ENCODE data around the genes ENO4, KCNK18 and CACUL1.

DNA sequence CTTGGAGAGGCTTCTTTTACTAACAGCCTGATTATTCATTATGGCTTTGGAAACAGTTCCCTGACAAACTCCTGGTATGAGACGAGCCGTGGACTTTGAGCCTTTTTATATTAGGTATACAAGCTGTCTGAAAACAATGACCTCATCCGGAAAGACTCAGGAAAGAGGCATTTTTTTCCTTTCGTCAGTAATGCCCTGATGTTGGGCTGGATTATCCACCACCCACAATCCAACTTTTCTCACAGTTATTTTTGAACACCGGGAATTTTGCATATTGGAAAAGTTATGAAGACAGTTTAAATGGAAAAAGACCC lies 26.8 kb upstream of the ABLIM1 start:
- RRBS: no CpG with 5 or more reads among the region's 5 CpGs

DNA sequence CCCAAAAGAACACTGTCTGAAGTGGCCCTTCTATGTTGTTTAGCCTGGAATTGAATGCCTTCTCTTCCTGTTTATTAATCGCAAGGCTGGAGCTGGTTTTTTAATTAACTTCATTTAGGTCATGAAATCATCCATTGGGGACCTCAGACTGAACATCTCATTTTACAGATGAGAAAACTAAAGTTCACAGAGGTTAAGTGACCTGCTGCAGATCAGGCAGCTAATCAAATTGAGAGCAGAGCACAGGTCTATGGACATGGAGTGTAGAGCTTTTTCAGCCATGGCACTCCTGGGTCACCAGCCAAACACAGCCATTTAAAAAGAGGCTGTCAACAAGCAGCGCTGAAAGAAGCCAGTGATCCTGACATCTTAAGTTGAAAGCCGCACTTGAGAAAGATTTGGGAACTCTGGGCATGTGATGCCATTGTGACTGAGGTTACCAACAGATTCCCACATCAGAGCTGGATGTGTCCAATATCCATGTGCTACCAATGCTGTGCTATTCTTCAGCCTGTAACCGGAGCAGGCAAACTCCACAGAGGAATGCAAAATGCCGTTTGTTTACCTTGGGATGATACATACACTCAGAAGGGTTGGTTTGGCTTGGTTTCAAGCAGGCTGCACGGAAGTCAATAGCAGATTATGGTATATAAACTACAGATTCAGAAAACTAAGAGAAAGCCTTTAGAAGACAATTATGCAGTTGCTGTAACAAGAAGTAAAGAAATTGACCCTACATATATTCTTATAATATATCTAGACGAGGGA lies 56.2 kb upstream of the ABLIM1 start:
- RRBS: no CpG with 5 or more reads among the region's 7 CpGs

DNA sequence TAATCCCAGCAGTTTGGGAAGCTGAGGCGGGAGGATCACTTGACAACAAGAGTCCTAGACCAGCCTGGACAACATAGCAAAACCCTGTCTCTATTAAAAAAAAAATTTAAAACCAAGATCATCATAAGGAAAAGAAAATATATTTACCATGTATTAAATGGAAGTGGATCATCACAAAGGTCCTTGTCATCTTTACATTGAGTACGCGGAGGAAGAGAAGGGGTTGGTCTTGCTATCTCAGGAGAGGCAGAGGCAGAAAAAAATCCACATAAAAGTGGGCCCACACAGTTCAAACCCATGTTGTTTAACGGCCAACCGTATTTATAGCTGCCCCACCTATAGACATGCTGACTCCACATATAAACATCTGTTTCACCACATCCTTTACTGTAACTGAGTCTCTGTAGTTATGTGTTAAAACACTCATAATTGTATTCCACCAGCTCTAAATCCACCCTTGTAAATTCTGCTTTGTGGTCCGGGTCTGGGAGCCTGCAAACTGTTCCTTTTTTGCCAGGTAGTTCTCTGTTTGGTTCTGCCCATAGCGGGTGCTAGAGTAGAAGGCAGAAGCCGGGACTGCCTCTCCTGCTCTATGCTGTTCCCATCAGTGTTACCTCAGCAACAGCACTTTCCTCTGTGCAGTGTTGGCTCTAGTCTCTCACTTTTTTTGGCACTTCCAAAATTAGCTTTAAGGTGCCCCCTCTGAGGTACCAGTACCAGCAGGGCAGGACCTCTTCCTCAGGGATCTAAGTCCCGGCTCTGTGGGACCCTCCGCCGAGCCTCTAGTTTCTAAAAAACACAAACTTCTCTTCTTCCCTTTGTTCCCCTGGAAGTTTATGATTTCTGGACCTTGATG lies 20.2 kb upstream of the FHIP2A start:
- RRBS: 44% methylated on average over 3 of the region's 11 CpGs

- RRBS: no CpG with 5 or more reads among the region's 10 CpGs
These were observed 40.7 kb downstream of the FHIP2A start for GRCh38 chr10:114861988-114862929.

- RRBS: no CpG with 5 or more reads among the region's 33 CpGs
These were observed 275.1 kb downstream of the ATRNL1 start for GRCh38 chr10:115368120-115368788.

DNA sequence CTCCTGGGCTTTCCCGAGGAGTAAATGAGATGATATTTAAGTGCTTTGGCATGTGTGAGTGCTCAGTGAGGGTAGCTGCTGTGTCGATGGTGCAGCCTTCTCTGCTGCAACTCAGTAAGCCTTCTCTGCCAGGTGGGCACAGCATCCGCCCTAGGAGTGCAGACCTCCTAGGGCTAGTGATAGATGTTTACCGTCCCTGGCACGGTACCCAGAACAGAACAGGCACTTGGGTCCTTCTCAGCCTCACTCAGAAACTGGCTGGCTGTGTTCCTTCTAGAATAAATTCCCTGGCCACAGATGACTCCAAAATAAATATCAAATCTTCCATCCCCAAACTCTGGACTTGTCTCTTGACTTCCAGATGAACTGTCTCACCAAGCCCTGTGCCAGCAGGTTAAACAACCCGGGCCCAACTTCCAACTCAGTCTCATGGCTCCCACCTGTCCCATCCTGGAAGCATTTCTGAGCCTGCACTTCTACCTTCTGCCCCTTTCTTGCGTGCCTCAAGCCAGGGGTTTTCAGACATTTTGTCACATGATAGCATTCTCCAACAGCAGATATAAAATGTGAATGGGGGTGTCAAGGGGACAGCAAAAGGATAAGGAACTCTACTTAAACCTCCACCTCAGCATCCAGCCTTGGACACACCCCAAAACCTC lies 227.1 kb downstream of the GFRA1 start:
- RRBS: no CpG with 5 or more reads among the region's 7 CpGs

- RRBS: 6% methylated on average over 8 of the region's 14 CpGs
These were observed 18.1 kb downstream of the PNLIPRP1 start for GRCh38 chr10:116608954-116609254.

DNA sequence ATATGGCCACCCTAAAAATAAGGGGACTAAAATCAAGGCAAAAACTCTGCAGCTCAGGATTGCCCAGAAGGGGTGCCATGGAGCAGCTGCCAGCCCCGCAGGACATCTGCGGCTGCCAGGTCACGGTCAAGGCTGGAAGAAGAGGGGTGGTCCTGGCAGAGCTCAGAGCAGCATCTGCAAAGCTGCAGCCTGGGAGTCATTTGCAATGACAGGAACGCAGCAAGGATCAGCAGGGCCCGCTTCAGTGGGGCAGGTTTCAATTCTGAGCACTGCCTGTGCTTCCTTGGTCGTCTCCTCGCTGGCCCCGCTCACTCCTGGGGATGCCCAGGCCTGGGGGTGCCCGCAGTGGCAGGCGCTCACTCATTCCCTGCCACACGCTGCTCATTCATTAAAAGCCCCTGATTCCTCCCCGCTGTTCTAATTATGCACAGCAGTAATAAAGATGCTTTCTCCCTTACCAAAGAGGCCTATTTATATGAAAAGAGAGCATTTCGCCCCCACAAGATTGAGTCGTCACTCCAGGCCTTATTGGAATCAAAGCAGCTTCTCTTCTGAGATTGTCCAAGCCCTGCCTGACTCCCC lies 4.6 kb downstream of the HSPA12A start:
- RRBS: no CpG with 5 or more reads among the region's 14 CpGs

- RRBS: no CpG with 5 or more reads among the region's 31 CpGs
These were observed 45.6 kb upstream of the HSPA12A start for GRCh38 chr10:116787836-116788441.

- RRBS: no CpG with 5 or more reads among the region's 50 CpGs
These were observed at the start of gene ENO4 for GRCh38 chr10:116849343-116850066. TSS of gene ENO4 (plus strand) at chr10:116849499.

DNA sequence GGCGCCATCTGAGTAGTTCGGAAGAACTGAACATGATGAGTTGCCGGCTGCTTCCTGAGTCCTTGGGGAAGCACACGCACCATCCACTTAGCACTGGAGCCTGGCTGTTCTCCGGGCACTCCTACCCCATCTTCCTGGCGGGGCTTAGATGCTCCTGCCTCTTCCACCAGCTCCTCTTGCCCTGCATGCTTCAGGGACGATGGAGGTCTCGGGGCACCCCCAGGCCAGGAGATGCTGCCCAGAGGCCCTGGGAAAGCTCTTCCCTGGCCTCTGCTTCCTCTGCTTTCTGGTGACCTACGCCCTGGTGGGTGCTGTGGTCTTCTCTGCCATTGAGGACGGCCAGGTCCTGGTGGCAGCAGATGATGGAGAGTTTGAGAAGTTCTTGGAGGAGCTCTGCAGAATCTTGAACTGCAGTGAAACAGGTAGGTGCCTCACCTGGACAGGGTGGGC lies at the start of gene KCNK18:
Gene KCNK18 (plus strand): TSS at position 200 of the 450 bp plus-strand sequence.
- RRBS: 65% methylated on average over 4 of the region's 10 CpGs

- RRBS: no CpG with 5 or more reads among the region's 4 CpGs
These were observed 17.1 kb downstream of the PDZD8 start for GRCh38 chr10:117358073-117358618.

GRCh38 chr10:117540084-117540730 lies 2.3 kb upstream of the EMX2 start:
- RRBS: no CpG with 5 or more reads among the region's 1 CpG

DNA sequence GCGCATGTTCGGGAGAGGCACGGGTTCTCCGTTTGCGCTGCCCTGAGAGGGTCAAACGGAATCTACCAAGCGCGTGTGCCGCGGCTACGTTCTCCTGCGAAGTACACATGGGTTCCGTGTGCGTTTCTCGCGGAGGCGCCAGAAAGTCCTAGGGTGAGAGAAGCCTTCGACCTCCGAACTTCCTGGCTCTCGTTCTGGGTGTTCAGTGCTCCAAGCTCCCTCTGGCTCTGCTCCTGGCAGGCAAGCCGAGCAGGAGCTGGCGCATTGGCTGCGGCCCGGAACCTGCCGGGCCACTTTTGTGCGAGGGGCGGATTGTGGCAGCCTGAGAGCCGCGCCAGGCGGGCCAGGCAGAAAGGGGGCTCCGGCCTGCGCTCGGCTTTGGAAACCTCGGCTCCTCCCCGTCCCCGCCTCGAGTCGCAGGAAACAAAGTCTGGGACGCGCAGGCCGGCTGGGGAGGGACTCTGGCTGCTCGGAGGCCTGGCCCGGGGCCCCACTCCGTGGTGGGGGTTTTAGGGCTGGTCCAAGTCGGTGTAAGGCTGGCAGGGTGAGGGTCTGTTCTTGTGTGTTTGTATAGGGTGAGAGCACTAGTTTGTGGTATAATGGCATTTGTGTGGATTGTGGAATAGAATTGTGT lies 9.7 kb downstream of the EMX2 start:
- RRBS: 11% methylated on average over 15 of the region's 45 CpGs

DNA sequence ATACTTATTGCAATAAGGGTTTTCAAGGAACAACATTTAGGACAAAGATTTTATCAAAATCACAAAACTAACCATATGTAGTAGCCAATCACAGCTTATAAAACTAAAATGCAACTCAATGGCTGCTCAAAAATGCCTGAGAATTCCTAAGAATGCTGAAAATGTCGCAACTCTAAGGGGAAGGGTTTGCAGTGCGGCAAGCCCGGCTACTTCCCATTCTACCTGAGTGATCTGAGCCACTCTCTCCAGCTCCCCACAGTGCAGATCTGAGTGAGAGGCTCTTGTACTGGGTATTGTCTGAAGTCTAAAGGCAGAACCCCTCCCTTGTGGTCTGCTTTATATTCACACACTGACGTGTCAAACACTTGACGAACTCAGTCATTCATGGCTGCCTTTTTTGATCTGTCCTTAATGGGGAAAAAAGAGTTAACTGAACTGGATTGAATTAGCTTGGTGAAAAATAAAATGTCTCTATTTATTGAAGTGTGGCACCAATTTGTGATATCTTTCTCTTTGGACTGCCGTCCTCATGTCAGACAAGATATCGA lies 28.8 kb downstream of the RAB11FIP2 start:
- RRBS: no CpG with 5 or more reads among the region's 7 CpGs

GRCh38 chr10:118269494-118269976 lies 72.6 kb downstream of the FAM204A start:
- RRBS: no CpG with 5 or more reads among the region's 8 CpGs

DNA sequence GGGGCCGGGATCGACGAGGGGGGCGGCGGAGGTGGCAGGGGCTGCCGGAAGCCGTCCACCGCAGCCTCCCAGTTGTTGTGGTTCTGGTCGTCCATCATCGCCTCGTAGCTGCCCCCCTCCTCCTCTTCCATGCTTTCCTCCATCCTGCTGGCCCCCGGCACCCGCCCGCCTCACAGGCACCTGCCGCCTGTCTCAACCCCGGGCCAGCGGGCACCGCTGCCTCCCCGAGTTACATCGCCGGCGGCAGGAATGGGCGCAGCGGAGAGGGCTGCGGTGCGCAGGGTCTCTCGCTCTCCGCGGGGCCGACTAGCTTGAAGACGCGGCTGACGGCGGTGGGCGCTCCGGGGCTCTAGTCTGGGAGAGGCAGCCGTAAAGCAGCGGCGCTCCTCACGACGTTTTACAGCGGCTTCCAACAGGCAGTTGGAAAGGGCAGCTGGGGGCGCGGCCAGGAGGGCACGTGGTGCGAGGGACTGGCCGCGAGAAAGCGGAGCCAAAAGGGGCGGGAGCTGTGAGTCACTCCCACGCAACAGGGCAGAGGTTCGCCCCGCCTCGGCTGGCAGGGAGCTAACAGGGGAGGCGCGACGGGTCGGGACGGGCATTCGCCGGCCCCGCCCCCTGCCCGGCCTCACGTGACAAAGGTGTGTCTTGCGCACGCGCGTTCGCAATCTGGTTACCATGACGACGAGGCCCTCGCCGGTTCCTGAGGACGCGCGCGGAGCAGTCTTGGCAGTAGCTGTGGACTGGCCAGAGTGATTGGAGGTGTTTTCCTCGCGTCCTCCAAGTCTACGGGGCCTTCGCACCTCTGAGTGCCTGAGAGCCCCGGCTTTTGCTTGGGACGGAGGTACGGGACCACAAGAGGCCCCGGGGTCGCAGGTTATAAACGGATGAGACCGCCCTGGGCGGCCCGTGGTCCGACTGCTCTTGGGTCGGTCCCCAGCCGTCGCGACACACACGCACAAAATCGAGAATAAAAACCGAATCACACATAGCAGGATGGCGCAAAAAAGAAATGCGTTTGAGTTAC lies at the start of gene CACUL1:
Gene CACUL1 (minus strand): TSS at position 351 of the 1,024 bp plus-strand sequence.
- RRBS: 1% methylated on average over 29 of the region's 100 CpGs

GRCh38 chr10:119050402-119051500 lies 21.2 kb downstream of the NANOS1 start:
- RRBS: no CpG with 5 or more reads among the region's 17 CpGs

DNA sequence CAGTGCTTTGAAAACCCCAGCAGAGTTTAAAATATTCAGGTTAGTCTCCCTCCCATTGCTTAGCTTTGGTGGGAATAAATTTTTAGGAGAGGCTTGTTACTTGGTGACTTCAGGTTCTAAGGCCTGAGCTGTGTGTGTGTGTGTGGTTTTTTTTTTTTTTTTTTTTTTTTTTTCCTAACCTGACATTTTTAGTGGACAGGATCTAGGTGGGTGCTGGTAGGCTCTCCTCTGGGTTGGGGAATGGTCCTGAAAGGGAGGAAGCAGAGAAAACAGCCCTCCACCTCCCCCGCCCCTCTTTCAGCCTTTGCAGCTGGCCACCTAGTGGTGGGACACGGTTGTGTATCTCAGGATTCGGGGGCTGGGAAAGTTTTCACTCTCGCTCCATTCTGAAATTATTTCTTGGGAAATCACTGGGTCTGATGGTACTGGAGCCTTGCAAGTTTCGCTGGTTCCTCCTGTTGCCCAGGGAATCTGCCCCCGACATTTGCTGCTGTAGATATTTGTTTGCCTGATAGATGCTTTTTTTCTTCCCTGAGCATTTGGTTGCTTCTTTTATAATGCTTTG lies 2.1 kb downstream of the GRK5 start:
- RRBS: no CpG with 5 or more reads among the region's 6 CpGs